ENCODE measurements around the genes GNS and LLPH.

DNA sequence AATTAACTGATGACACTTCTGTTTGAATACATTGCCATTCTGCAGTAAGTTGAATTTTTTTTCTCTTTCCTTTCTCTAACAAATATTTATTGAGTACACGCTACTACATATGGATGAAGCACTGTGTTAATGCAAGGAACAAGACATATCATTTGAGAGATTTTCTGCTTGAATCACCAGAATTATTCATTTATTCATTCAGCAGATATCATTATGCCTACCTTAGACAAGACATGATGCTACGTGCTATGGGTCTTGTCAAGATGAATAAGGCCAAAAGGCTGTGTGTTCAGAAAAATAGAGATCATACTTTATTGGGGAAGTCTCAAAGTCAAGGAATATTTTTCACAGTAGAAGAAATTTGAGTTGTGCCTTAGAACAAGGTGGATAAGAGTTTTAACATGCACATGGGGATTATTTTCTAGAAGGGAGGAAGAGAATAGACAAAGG lies 86.9 kb downstream of the SRGAP1 start:
- CAGE, long polyA plus RNA, result no peak
- RRBS, result no CpG with 5 or more reads among the region's 2 CpGs

DNA sequence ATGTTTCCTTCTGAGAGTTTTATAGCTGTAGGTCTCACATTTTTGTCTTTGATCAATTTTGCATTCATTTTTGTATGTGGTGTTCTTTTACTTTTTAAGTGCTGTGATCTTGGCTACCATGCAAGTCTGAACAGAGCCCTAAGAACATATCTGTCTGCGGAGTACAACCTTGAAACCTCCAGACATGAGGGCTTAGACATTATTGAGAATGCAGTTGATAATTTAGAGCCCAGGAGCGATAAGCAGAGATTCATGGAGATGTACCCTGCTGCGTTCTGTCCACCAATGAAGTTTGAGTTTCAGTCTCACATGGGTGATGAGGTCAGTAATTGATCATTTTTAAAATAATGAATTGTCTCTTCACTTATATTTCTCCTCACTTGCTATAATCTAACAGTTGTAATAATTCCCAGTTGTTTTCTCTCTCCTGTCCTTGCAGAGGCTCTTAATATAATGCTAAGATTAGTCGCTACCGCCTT lies 159.2 kb downstream of the KICS2 start:
- CAGE, long polyA plus RNA, result no peak
- RRBS, result no CpG with 5 or more reads among the region's 5 CpGs

GRCh38 chr12:64399965-64400473 lies 4.2 kb upstream of the XPOT start:
- CAGE, long polyA plus RNA, result no peak
- RRBS, result no CpG with 5 or more reads among the region's 4 CpGs

- CAGE, long polyA plus RNA, result no peak
- RRBS, result no CpG with 5 or more reads among the region's 11 CpGs
These were observed 15.7 kb downstream of the XPOT start for GRCh38 chr12:64419472-64420692.

- CAGE, long polyA plus RNA, result no peak
- RRBS, result no CpG with 5 or more reads among the region's 1 CpG
These were observed 17.3 kb downstream of the RASSF3 start for GRCh38 chr12:64627519-64628125.

- CAGE, long polyA plus RNA, result no peak
- RRBS, result no CpG with 5 or more reads among the region's 10 CpGs
These were observed 59.1 kb downstream of the RASSF3 start for GRCh38 chr12:64669221-64670010.

- CAGE, long polyA plus RNA, result start-site peak on the plus strand at chr12:64714787-64714824, 35 and 19 reads in 2 replicates
- RRBS, result no CpG with 5 or more reads among the region's 6 CpGs
These were observed 44.6 kb downstream of the GNS start for GRCh38 chr12:64714526-64715107.

GRCh38 chr12:64759288-64760005 lies at the start of gene GNS:
Gene GNS (minus strand): TSS chr12:64759406.
- CAGE, long polyA plus RNA, result start-site peak on the minus strand at chr12:64759381-64759434, 1,363 and 990 reads in 2 replicates
- RRBS, result 1% methylated on average over 26 of the region's 51 CpGs

DNA sequence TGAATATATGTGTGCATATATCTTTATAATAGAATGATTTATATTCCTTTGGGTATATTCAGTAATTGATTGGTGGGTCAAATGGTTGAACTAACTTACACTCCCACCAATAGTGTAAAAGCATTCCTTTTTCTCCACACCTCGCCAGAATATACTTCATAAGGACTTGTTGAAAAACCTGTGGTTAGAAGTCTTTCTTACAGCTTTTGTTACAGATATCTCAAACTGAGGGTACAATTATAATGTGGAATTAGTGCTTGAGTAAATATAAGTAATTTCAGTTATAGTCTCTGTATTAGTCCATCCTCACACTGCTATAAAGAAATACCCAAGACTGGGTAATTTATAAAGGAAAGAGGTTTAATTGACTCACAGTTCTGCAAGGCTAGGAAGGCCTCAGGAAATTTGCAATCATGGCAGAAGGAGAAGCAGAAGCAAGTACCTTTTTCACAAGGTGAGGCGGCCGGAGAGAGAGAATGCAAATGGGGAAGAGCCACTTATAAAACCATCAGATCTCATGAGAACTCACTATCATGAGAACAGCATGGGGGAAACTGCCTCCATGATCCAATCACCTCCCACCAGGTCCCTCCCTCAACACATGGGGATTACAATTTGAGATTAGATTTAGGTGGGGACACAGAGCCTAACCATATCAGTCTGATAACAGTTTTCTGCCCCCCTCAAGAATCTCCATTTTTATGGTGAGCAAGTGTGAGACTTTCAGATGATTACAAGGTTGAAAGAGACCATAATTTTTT lies 35.4 kb downstream of the LEMD3 start:
- CAGE, long polyA plus RNA, result no peak
- RRBS, result no CpG with 5 or more reads among the region's 3 CpGs

DNA sequence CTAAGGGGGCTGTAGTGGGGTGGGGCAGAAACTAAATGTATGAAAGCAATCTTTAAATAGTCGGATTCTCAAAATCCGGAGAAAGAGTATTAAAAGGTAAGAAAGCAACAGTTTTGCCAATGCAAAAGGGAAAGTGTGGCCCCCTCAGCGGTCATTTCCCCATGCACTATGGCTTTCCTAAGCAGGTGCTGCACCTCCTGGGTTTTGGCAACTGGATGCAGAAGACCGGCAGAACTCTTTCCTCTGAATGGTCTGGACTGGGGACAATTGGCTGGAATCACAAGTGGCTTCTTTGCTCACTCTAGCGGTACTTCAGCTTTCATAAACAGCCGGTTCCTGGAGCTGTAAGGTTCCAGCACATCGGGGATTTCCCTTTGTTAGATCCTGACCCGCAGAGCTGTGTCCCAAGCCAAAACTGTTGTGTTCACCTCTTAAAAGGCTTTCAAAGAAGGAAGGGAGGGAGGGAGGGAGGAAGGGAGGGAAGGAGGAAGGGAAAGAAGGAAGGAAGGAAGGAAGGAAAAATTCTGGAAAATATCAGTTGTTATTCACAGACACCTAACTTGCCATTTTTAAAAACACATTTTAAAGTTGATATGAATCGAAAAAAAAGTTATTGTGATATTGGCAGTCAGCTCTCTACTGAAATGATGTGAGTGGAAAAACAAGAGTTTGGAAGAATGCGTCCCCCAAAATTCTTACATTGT lies 220.8 kb upstream of the HMGA2 start:
- CAGE, long polyA plus RNA, result no peak
- RRBS, result 6% methylated on average over 3 of the region's 10 CpGs

- CAGE, long polyA plus RNA, result no peak
- RRBS, result 3% methylated on average over 28 of the region's 74 CpGs
These were observed 83.0 kb upstream of the HMGA2 start for GRCh38 chr12:65740972-65741981.

DNA sequence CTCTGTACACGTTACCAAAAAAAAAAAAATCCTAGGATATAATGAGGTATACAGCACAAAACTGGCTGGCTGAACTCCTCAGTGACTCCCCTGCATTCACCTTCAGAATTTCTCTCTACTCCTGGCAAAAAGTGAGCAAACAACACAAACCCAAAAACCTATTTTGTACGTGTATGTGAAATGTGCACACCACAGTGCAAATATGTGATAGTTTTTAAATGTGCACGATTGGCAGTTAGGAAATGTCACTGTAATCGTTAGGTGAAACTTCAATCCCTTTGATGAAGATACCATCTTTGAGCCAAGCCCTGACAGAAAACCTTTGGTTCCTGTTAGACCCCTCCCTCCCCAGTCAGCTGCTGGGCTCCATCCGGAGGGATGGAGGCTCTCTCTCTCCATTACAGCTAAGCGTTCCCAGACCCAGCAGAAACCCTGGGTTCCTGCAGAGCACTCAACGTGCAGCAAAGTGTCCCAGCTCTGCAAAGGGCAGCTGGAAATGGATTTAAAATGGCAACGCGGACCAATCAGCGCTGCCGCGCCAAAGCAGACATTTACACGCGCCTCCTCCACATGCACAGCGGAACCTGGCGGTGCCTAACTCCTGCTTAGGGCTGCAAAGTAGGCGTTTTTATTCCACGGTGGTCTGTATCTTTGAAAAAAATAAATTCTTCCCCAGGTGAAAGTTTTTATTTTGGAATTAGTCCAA lies 1.6 kb upstream of the HMGA2 start:
- CAGE, long polyA plus RNA, result no peak
- RRBS, result no CpG with 5 or more reads among the region's 18 CpGs

- CAGE, long polyA plus RNA, result no peak
- RRBS, result no CpG with 5 or more reads among the region's 13 CpGs
These were observed 2.5 kb downstream of the HMGA2 start for GRCh38 chr12:65826537-65827440.

- CAGE, long polyA plus RNA, result no peak
- RRBS, result no CpG with 5 or more reads among the region's 3 CpGs
These were observed 56.8 kb downstream of the HMGA2 start for GRCh38 chr12:65881213-65881444.

- CAGE, long polyA plus RNA, result no peak
- RRBS, result no CpG with 5 or more reads among the region's 1 CpG
These were observed 2.9 kb downstream of the LLPH start for GRCh38 chr12:66127704-66128034.

GRCh38 chr12:66130448-66131359 lies at the start of gene LLPH:
Gene LLPH (minus strand): TSS chr12:66130750.
- CAGE, long polyA plus RNA, result no peak
- RRBS, result 2% methylated on average over 20 of the region's 47 CpGs

DNA sequence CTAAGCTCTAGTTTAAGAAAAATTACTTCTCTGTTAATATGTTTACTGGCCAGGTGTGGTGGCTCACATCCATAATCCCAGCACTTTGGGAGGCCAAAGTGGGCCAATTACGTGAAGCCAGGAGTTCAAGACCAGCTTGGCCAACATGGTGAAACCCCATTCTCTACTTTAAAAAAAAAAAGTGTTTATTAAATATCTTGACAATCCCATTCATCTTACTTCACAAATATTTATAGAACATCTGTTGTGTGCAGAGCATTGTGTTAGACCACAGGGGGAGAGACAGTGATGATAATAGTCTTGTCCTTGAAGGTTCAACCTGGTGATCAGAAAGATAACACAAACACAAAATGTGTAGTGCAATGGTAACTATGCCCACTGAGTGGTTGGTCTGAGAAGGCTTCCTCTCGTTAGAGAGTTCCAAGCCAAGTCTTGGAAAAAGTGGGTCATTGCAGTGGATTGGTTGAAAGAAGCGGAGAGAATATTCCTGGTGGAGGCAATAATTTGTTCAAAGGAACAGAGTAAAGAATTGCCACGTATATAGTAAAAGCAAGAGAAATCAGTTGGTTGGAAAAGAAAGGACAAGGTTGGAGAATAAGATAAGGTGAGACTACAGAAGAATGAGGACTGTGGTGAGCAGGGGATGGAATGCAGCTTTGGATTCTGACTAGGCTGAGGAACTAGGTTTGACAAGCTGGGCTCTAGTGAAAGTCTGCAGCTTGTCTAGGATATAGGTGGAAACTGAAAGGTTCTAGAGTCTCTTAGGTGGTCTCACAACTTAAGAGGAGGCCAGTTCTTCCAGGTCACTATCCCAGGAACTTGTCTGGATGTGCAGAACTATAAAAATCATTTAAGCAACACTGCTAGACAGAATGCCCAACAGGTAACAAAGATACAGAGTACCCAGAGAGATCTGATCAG lies 42.4 kb downstream of the IRAK3 start:
- CAGE, long polyA plus RNA, result no peak
- RRBS, result no CpG with 5 or more reads among the region's 4 CpGs

- CAGE, long polyA plus RNA, result no peak
- RRBS, result 2% methylated on average over 4 of the region's 70 CpGs
These were observed 46.3 kb downstream of the IRAK3 start for GRCh38 chr12:66235091-66235933.

- CAGE, long polyA plus RNA, result no peak
- RRBS, result no CpG with 5 or more reads among the region's 8 CpGs
These were observed 47.3 kb downstream of the IRAK3 start for GRCh38 chr12:66236138-66236969.

- CAGE, long polyA plus RNA, result no peak
- RRBS, result no CpG with 5 or more reads among the region's 4 CpGs
These were observed 86.1 kb downstream of the HELB start for GRCh38 chr12:66388389-66388895.

Measured in osteoblast (primary cell).